Endothelial cell of umbilical vein (primary cell): ENCODE results near the gene ILRUN.

DNA sequence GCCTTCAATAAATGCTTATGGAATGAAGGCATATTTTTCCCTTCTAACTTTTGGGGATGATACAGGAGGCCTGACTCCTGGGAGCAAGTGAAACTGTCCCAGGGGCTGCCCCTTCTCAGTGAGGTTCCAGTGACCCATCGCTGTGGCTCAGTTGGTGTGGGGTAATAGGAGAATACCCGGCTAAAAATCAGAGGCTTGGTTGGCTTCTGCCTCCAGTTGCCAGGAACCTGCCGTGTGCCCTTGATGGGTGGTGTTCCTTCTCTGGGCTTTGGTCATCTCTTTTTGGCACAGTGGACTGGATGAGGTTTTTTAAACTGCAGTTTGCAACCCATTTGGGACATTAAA lies 1.7 kb upstream of the ITPR3 start:
- PRO-cap: no peak
CAGE:
- cytosol, long polyA minus RNA: no peak
- cytosol, long polyA plus RNA: no peak
- long polyA plus RNA: no peak
- nucleus, long polyA minus RNA: no peak
- nucleus, long polyA plus RNA: no peak

- PRO-cap: bidirectional peak, plus-strand start at chr6:33620310, minus-strand start at chr6:33620221; bidirectional peak, plus-strand start at chr6:33620468, minus-strand start at chr6:33620438; bidirectional peak, plus-strand start at chr6:33620834, minus-strand start at chr6:33620673
CAGE:
- cytosol, long polyA minus RNA: no peak
- cytosol, long polyA plus RNA: no peak
- long polyA plus RNA: no peak
- nucleus, long polyA minus RNA: start-site peak on the plus strand at chr6:33620405-33620512, 34 reads
- nucleus, long polyA plus RNA: start-site peak on the plus strand at chr6:33620300-33620341, 58 and 71 reads in 2 replicates
These were observed 893 bp upstream of the ITPR3 start for GRCh38 chr6:33620134-33620723.

DNA sequence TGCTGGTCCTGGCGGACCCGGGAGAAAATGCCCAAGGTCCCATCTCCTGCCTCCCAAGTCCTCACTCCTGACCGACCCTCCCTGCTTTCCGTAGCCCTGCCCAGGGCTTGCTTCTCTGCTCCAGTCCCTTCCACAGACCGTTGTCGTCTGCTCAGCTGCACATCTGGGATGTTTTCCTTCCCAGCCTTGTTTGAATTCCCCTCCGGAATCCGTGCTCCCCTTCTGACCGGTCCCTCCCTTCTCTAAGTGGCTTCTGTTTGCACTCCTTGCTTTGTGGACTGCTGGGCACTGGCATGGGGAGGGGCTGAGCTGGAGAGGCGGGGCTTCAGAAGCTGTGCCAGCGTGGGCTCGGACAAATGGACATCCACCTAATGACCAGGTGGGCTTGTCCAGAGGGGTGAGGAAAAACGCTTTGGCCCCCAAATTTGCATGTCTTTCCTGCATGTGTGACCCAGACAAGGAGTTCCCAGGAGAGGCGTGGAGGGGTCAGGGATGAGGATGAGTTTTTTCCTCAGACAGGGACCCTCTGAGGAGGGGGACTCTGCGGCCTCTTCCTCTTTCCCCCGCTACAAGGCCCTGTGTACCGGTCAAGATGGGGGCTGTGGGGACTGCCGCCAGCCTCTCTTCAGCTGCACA lies 13.4 kb downstream of the ITPR3 start:
- PRO-cap: bidirectional peak, plus-strand start at position 328 of the sequence, minus-strand start at position 244 of the sequence
CAGE:
- cytosol, long polyA minus RNA: no peak
- cytosol, long polyA plus RNA: no peak
- long polyA plus RNA: no peak
- nucleus, long polyA minus RNA: no peak
- nucleus, long polyA plus RNA: no peak

- PRO-cap: no peak
CAGE:
- cytosol, long polyA minus RNA: no peak
- cytosol, long polyA plus RNA: no peak
- long polyA plus RNA: no peak
- nucleus, long polyA minus RNA: no peak
- nucleus, long polyA plus RNA: no peak
These were observed 17.5 kb downstream of the ITPR3 start for GRCh38 chr6:33638540-33639171.

- PRO-cap: bidirectional peak, plus-strand start at chr6:33697331, minus-strand start at chr6:33697216
CAGE:
- cytosol, long polyA minus RNA: no peak
- cytosol, long polyA plus RNA: no peak
- long polyA plus RNA: no peak
- nucleus, long polyA minus RNA: no peak
- nucleus, long polyA plus RNA: no peak
These were observed 14.7 kb downstream of the UQCC2 start for GRCh38 chr6:33696366-33697662.

DNA sequence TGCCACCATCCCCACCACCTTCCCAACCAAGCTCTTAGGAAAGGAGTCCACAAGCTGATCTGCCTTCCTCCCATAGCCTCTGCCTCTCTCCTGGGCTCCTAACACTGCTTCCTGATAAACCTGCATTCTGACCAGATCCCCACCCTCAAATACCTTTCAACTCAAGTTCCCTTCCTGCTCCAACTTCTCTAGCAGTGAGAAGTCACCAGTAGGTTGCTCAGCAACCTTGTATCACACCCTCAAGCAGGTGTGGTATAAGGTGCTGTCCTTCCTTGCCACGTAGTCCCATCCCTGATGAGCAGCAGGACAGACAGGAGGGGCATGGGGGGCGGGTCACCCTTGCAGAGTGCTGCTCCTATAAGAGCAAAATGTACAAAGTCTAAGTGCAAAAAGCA lies 6.9 kb downstream of the UQCC2 start:
- PRO-cap: no peak
CAGE:
- cytosol, long polyA minus RNA: no peak
- cytosol, long polyA plus RNA: no peak
- long polyA plus RNA: no peak
- nucleus, long polyA minus RNA: no peak
- nucleus, long polyA plus RNA: no peak

- PRO-cap: no peak
CAGE:
- cytosol, long polyA minus RNA: no peak
- cytosol, long polyA plus RNA: no peak
- long polyA plus RNA: no peak
- nucleus, long polyA minus RNA: no peak
- nucleus, long polyA plus RNA: no peak
These were observed 7.3 kb upstream of the UQCC2 start for GRCh38 chr6:33718839-33719244.

DNA sequence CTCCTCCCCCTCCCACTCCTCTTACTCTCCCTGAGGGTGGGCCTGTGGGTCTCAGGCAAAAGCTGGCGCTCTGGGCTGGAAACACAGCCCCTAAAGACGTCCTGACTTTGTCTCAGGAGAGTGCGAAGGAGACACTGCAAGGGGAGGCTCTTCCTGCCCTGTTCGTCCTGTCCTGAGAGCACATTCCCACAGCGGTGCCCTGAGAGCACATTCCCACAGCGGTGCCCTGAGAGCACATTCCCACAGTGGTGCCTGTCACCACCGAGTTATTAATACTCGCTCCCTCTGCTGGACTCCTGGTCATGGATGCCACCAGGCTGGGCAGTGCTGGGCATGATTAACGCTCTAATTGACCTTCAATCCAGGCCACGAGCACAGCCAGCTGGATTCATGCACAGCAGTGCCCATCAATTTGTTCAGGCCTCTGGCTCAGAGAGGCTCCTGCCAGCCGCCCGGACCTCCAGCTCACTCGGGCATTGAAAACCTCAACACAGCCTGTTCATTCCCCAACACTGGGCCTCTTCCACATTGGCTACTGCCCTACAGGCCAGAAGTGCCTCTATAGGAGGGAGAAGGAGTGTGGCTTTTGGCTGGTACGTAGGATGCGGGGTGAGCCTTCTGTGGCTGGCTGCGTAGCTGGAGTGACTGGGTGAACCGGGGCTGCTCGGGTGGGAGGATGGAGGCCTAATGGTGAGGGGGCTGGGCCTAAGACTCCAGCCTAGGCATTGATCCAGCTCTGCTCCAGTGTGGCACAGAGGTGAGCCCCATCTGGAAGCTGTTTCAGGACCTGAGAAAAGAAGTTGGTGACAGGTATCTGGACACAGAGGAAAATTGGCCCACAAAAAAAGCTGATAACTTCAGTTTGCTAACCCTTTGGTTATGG lies 9.3 kb downstream of the IP6K3 start:
- PRO-cap: no peak
CAGE:
- cytosol, long polyA minus RNA: no peak
- cytosol, long polyA plus RNA: no peak
- long polyA plus RNA: no peak
- nucleus, long polyA minus RNA: no peak
- nucleus, long polyA plus RNA: no peak

- PRO-cap: no peak
CAGE:
- cytosol, long polyA minus RNA: no peak
- cytosol, long polyA plus RNA: no peak
- long polyA plus RNA: no peak
- nucleus, long polyA minus RNA: no peak
- nucleus, long polyA plus RNA: no peak
These were observed 4.6 kb downstream of the IP6K3 start for GRCh38 chr6:33741953-33742578.

GRCh38 chr6:33743860-33744923 lies 2.5 kb downstream of the IP6K3 start:
- PRO-cap: no peak
CAGE:
- cytosol, long polyA minus RNA: no peak
- cytosol, long polyA plus RNA: no peak
- long polyA plus RNA: no peak
- nucleus, long polyA minus RNA: no peak
- nucleus, long polyA plus RNA: no peak

DNA sequence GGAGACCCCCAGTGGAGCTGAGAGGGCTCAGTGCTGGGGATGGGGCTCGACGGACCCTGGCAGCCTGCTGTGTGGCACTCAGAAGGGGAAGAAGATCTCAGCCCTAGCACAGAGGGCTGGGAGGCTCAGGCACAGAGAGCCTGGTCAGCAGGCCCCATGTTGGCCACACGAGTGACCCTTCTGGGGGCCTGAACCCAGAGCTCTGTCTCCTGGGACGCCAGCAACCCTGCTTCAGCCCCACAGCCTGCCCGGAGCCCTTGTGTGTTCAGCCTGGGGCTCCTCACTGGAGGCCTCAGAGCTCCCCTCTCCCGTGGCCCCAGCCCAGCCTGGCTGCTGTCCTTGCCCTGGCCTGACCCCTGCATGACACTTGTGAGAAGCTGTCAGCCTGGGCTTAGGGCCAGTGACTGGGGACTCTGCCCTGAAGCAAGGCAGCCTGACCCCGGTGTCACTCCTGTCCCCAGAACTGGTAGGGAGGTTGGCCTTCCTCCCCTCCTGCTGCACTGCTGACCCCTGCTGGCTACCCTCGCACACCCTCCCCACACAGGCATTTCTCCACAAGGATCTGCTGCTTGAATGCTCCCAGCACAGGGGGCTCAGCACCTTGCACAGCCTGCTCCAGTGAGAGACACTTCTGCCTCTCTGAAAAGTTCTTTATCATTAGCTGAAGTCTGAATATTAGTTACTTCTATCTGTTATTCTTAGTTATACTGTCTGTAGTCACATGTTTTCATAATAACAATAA lies 15.3 kb upstream of the IP6K3 start:
- PRO-cap: no peak
CAGE:
- cytosol, long polyA minus RNA: no peak
- cytosol, long polyA plus RNA: no peak
- long polyA plus RNA: no peak
- nucleus, long polyA minus RNA: no peak
- nucleus, long polyA plus RNA: no peak

- PRO-cap: bidirectional peak, plus-strand start at chr6:34243320, minus-strand start at chr6:34243180
CAGE:
- cytosol, long polyA minus RNA: no peak
- cytosol, long polyA plus RNA: no peak
- long polyA plus RNA: no peak
- nucleus, long polyA minus RNA: no peak
- nucleus, long polyA plus RNA: no peak
These were observed 5.7 kb downstream of the SMIM29 start for GRCh38 chr6:34242865-34243690.

DNA sequence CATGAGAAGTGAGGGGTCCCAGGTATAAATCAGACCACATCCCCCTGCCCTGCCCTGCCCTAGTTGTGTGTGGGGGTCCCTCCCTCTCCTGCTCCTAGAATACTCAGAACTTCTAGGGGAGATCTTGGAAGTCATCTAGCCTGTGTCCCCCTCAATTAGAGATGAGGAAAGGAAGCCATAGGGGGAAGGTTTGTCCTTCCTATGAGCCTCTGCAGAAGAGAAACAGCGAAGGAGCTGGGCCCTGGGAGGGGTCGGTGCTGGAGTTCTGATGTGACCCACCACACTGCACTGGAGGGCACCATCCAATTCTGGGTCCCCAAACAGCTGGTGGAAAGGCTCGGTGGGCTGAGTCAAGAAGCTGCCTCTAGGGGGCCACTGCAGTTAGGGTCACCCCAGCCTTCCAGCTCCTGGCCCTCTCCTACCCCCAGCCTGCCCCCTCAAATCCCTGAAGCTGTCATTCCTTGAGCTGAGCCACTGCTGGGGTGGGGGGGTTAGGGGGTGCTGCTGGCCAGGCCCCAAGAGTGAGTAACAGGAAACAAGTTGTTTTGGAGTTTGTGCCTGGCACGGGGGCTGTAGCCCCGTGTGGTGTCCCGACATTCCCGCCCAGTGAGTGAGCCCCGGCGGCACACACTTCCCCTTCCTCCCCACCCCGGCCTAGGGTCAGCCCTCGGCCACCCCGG lies 5.0 kb downstream of the SMIM29 start:
- PRO-cap: bidirectional peak, plus-strand start at position 602 of the sequence, minus-strand start at position 439 of the sequence
CAGE:
- cytosol, long polyA minus RNA: no peak
- cytosol, long polyA plus RNA: no peak
- long polyA plus RNA: no peak
- nucleus, long polyA minus RNA: no peak
- nucleus, long polyA plus RNA: no peak

DNA sequence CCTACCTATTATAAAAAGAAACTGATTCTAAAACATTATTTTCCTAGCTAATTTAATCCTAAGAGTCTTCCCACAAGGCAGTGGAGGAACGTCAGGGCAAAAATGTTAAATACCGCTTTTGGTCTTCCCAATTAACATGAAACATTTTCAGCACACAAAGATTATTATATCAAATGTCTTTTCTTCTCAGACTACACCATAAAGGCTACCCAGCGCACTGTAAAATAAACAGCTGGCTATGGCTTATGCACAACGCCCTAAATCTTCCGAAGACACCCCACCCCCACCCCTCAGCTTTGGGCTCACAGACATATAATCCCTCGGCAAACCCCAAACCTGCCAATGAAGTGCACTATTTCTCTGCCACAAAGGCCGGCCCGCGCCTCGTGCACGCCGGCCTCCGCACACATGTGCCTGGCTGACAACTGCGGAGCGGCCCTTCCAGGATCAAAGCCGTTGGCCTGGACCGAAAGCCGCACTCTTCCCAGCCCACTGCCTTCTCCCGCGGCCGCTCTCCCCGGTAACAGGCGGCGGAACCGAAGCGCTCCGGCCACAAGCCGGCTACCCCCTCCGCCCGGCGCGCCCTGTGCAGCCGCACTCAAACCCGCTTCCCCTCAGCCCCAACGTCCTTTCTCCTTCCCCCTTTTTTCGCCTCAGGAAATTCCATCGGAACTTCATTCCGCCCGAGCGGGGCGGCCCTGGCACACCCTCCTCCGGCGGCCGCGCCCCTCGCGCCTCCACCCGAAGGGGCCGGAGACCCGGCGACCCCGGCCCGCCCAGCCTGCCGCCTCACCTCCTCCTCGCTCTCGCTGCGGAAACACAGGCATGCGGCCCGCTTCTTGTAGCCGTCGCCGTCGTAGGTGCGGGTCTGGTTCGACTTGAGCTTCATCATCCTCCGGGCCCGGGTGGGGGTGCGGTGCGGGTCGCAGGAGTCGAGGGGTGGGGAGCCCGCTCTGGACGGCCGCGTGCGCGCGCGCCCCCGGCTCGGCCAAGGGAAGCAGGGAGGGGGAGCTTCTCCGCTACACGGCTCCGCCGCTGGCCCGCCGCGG lies 674 bp downstream of the NUDT3 start:
- PRO-cap: bidirectional peak, plus-strand start at position 677 of the sequence, minus-strand start at position 622 of the sequence
CAGE:
- cytosol, long polyA minus RNA: start-site peak on the minus strand centred at position 894 of the sequence, 8 bp wide, 29 reads
- cytosol, long polyA plus RNA: no peak
- long polyA plus RNA: start-site peak on the minus strand centred at position 890 of the sequence, 184 bp wide, 116 and 149 reads in 2 replicates
- nucleus, long polyA minus RNA: no peak
- nucleus, long polyA plus RNA: no peak

- PRO-cap: no peak
CAGE:
- cytosol, long polyA minus RNA: no peak
- cytosol, long polyA plus RNA: no peak
- long polyA plus RNA: no peak
- nucleus, long polyA minus RNA: no peak
- nucleus, long polyA plus RNA: no peak
These were observed 13.8 kb downstream of the RPS10 start for GRCh38 chr6:34412010-34412469.

DNA sequence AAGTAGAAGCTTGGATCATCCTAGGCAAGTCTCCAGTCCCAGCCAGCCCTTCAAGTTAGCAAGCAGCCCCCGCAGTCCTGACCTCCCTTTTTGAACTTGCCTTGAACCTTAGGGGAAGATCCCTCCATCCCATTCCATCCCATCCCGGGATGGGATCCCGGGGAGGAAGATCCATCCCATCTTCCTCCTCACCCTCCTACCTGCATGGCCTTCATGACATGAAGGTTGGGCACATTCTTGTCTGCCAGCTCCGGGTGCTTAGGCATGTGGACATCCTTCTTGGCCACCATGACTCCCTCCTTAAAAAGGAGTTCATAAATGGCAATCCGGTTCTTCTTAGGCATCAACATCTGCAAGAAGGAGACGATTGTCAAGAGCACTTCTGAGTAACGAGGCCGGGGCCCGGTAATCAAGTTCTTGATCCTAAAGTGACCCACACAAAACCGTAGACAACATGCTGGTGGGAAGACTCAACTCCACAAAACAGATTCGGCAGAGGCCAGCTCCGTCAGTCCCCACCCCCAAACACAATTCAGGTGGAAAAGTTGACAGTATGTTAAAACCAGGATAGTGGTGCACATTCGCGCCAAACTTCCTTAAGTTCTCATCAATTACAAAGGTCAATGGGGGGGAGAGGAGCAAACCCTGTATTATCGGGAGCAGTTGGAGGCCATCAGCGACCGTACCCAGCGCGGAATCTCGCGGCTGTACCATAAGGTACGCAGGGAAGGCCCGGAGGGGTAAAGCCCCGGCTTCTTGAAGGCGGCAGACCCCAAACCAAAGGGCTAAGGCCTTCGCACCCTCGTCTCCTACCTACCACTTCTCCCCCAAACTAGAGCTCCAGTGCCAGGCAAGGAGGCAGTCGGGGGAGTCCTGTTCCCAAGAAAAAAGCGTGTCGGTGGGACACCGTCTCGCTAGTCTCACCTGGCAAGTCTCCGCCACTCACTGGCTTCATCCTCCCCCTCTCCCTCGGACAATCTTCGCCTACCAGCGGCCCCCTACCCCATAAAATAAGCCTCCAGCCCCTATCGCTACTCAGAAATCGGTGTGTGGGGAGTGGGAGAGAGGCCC lies 662 bp downstream of the RPS10 start:
- PRO-cap: unidirectional peak, minus-strand start at position 942 of the sequence
CAGE:
- cytosol, long polyA minus RNA: no peak
- cytosol, long polyA plus RNA: no peak
- long polyA plus RNA: no peak
- nucleus, long polyA minus RNA: no peak
- nucleus, long polyA plus RNA: no peak

DNA sequence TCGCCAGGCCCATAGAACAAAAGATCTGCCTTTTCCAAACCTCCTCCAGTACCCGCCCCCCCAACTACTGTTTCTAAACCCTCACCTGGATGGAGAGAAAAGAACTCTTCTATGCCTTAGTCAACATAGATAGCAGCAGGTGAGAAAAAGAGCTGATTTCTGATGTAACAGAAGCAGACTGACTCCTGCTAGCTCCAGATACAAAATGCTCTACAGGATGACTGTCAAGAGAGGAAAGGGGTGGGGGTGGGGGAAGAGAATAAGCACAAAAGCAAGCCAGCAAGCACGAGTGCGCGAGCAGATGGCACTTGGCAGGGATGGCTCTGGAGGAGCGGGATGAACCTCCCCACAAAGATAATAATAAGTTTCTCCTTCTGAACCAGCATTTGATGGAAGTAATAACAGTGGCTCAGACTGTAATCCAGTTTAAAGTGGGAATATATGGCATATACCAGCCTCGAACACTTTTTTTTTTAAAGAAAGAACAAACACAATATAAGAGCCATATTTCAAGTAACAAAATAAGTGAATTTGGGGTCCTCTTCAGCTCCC lies 45.6 kb upstream of the SPDEF start:
- PRO-cap: no peak
CAGE:
- cytosol, long polyA minus RNA: no peak
- cytosol, long polyA plus RNA: no peak
- long polyA plus RNA: no peak
- nucleus, long polyA minus RNA: no peak
- nucleus, long polyA plus RNA: no peak

GRCh38 chr6:34618516-34619175 lies 62.5 kb upstream of the SPDEF start:
- PRO-cap: no peak
CAGE:
- cytosol, long polyA minus RNA: no peak
- cytosol, long polyA plus RNA: no peak
- long polyA plus RNA: no peak
- nucleus, long polyA minus RNA: no peak
- nucleus, long polyA plus RNA: no peak

- PRO-cap: bidirectional peak, plus-strand start at chr6:34696447, minus-strand start at chr6:34696379; bidirectional peak, plus-strand start at chr6:34697023, minus-strand start at chr6:34696860
CAGE:
- cytosol, long polyA minus RNA: start-site peak on the minus strand at chr6:34696742-34696798, 99 reads
- cytosol, long polyA plus RNA: no peak
- long polyA plus RNA: start-site peak on the minus strand at chr6:34696762-34696790, 205 and 45 reads in 2 replicates
- nucleus, long polyA minus RNA: no peak
- nucleus, long polyA plus RNA: start-site peak on the minus strand at chr6:34696766-34696795, 155 and 145 reads in 2 replicates
These were observed at the start of gene ILRUN for GRCh38 chr6:34695963-34697057. ILRUN (minus strand) TSS chr6:34696767.

GRCh38 chr6:34740311-34741039 lies 16.8 kb upstream of the SNRPC start:
- PRO-cap: no peak
CAGE:
- cytosol, long polyA minus RNA: no peak
- cytosol, long polyA plus RNA: no peak
- long polyA plus RNA: no peak
- nucleus, long polyA minus RNA: no peak
- nucleus, long polyA plus RNA: no peak